ENCODE results near the gene SYNJ2.

GRCh38 chr6:157823546-157824474, 764 bp downstream of the SNX9 start:
- PRO-cap: bidirectional peak, plus-strand start at chr6:157824239, minus-strand start at chr6:157824110; bidirectional peak, plus-strand start at chr6:157824312, minus-strand start at chr6:157824297
- RAMPAGE, long total RNA, 4 experiments: no peak in any of the 4 experiments

- PRO-cap: no peak
- RAMPAGE, long total RNA, 4 experiments: no peak in any of the 4 experiments
Measured at GRCh38 chr6:157832508-157833019, 9.5 kb downstream of the SNX9 start.

- PRO-cap: no peak
- RAMPAGE, long total RNA, 4 experiments: no peak in any of the 4 experiments
Measured at GRCh38 chr6:157874248-157874978, 51.4 kb downstream of the SNX9 start.

DNA sequence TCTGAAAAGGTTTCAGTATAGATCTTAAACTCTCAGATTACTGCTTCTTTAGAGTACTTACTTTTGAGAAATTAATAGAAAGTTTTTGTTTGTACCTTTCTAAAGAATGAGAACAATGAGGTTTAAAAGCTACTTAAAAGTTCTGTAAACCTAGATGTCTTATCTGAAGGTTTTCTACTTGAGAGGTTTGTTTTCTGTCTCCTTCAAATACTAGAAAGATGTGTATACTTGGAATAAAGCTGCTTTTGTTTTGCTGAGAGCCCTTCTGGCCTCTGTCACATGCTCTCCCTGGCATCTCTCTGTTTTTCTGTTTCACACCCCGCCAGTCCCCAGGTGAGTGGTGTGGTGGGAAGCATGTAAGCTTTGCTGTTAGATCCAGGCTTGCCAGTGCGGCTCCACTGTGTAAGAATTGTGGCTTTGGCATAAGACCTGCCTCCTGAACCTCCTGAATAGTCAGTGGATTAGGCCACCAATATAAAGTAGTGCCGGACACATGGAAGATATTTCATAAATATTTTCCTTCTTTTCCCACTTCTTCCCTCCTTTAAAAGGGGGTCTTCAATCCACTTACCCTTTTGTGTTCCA, 56.8 kb downstream of the SNX9 start:
- PRO-cap: no peak
- RAMPAGE, long total RNA, 4 experiments: no peak in any of the 4 experiments

- PRO-cap: no peak
- RAMPAGE, long total RNA, 4 experiments: no peak in any of the 4 experiments
Measured at GRCh38 chr6:157938845-157939805, 42.5 kb upstream of the SYNJ2 start.

DNA sequence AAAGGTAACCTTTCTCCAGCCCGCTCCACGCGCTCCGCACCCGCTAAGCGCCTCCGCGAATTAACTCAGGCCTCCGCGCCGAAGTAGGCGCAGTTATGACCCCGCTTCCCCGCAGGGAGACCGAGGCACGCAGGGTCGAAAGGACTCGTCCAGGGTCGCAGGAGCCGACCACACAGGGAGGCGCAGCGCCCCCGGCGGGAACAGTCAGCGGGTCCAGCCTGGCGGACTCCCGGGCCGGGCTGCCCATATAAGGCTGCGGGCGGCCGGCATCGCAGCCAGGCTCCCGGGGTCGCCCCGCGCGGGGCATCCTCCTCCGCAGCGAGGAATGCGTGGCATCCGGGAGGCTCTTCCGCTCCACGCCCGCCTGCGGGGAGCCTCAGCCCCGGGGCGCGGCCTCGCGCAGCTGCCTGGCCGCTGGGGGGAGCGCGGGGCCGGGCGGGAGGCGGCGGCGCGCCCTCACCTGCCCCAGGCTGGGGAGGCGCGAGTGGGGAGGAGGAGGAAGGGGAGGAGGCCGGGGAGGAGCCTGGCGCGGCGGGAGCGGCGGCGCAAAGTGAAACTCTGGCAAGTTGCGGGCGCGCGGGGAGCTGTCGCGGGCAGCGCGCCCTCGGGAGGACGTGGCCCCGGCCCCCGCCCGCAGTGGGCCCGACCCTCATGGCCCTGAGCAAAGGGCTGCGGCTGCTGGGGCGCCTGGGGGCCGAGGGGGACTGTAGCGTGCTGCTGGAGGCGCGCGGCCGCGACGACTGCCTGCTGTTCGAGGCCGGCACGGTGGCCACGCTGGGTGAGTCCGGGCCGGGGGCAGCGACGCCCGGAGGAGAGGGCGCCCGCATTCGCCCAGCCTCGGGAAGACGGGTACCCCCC, at the start of gene SYNJ2:
TSS of gene SYNJ2 (plus strand) at position 553 of the 858 bp plus-strand sequence.
- PRO-cap: bidirectional peak, plus-strand start at position 564 of the sequence, minus-strand start at position 472 of the sequence
- RAMPAGE, long total RNA, 4 experiments: no peak in any of the 4 experiments

DNA sequence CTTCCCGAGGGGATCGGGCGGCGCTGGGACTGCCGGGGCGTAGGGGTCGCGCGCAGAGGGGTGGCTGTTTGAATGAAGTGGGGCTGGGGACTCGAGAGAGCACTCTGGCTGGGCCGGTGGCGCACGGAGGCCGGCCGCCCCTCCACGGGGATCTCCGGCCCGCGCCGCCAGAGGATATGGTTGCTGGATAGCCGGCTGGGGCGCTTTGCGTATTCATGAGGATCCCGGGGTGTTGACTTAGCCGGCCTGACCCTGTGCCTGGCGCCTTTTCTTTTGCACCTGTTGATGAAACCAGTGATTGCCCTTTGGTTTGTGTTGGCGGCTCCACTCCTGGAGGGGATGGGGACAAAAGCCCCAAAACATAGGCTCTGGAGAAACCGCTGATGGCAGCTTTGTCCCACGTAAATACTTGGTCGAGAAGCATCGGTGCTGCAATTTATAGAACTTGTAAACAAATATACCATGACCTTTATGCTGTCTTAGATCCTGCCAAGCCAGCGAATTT, 558 bp downstream of the SYNJ2 start:
- PRO-cap: no peak
- RAMPAGE, long total RNA, 4 experiments: no peak in any of the 4 experiments

DNA sequence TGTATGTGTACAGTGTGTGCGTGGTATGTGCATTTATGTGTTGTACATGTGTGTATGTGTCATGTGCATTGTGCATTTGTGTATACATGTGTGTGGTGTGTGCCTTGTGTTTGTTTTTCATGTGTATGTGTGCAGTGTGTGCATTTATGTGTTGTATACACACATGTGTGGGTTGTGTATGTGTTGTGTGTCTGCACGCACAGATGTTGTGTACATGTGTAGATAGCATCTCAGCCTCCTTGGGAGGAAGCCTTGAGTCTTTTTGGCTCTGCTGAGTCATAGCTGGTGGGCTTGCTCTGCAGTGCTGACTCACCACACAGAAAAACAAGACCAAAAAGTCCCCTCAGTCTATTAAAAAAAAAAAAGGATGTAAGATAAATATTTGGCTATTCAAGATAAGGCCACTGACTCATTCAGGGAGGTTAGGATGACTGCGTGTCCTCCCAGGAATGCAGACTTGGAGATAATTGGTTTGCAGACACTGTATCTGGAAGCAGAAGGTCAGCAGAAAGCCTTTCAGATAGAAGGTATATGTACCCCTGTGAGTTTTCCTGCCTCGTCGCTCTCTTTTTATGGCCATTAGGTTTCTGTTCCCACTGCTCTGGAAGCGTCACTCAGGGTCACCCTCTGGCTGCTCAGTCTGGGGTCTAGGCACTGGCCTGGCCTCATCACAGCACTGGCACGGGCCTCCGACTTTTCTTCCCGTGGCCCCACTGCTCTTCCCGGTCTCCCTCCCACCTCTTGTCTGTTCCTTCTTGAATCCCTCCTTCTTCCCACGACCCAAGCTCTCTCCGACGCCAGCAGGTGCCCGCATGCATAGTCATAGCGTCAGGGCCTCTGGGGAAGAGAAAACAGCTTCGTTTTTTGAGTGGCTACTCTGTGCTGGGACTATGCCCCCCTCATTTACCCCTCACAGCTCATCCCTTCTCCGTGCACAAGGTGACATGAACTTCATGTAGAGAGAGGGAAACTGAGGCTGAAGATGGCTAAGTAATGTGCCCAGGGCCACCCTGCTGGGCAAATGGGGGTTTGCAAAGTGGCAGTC, 58.8 kb downstream of the SYNJ2 start:
- PRO-cap: no peak
- RAMPAGE, long total RNA, 4 experiments: no peak in any of the 4 experiments

- PRO-cap: no peak
- RAMPAGE, long total RNA, 4 experiments: no peak in any of the 4 experiments
Measured at GRCh38 chr6:158067263-158068210, 85.9 kb downstream of the SYNJ2 start.

DNA sequence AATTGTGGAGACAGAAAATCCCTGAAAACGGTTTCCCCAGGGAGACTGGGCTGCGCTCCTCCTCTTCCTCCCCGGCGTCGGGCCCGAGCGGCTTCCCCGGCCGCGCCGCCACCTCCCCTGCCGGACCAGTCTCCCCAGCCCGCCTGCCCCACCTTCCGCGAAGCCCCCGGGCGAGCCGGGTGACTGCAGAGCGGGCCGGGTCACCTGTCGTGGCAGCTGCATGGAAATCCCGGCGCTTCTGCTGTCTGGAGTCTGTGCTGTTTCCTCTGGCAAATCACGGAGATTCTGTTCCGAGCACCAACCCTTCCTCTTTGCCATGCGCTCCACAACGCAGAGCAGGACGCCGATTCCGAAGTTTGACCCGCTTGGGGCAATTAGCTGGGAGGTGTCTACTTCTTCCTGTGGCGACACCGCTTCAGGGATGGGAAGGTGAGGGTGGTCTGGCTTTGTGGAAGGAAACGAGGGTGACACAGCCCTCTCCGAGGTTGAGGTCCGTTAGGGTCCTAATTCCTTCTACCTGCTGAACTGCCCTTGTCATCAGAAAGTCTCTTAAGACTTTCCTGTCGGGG, 64.6 kb downstream of the GTF2H5 start:
- PRO-cap: unidirectional peak, minus-strand start at position 119 of the sequence; unidirectional peak, minus-strand start at position 240 of the sequence
- RAMPAGE, long total RNA, 4 experiments: no peak in any of the 4 experiments

DNA sequence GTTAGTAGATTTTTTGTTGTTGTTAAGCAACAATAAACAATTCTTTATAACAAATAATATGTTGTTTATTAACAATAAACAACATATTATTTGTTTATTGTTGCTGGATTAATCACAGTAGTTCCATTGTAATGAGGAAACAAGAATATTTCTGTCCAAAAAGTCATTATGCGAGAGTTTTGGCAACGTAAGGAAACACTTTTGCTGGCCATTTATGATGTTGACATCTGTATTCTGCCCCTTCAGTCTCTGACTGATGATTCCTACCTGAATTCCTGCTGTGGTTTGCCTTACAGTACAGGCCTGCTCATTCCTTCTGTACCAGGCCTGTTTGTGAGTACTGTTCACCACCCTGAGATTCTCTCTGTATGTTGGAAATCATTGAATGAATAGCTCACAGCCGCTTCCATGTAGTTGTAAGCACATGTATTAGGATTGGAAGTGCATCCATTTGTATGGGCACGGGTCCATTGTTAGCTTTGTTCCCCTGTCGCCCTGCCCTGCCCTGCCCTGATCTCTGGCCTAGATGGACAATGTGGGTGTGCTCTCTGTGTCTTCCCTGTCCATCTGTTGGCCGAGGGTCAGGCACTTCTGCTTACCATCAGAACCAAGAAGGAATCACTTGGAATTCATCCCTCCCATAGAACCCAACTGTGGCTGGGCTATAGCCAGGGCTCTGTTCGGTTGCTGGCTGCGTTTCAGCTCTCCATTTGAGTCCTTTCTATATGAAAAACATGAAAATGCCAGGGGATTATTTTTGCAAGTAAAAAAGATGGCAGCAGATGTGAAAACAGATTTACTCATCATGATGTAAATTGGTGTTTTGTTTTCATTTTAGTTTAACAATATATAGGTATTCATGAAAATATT, 26.8 kb upstream of the TULP4 start:
- PRO-cap: no peak
- RAMPAGE, long total RNA, 4 experiments: no peak in any of the 4 experiments

DNA sequence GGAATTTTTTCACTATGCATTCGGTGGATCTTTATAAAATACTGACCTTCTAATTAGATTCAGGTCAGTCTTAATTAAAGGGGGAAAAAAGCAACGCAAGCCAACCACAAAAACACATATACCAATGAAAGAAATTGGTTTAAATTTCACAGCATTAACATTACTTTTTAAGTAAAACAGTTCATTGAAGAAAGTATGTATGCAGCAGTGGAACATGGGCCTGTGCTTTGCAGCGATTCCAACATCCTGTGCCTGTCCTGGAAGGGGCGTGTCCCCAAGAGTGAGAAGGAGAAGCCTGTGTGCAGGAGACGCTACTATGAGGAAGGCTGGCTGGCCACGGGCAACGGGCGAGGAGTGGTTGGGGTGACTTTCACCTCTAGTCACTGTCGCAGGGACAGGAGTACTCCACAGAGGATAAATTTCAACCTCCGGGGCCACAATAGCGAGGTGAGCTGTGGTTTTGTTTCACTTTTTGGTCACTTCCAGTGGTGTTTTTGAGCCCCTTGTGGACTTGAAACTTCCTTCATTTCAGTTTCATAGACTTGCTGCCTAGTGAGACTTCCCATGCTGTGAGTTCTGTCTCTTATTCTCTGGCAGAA, 1.7 kb downstream of the TULP4 start:
- PRO-cap: no peak
- RAMPAGE, long total RNA, 4 experiments: no peak in any of the 4 experiments

GRCh38 chr6:158323956-158325019, 12.0 kb downstream of the TULP4 start:
- PRO-cap: no peak
- RAMPAGE, long total RNA, 4 experiments: no peak in any of the 4 experiments

DNA sequence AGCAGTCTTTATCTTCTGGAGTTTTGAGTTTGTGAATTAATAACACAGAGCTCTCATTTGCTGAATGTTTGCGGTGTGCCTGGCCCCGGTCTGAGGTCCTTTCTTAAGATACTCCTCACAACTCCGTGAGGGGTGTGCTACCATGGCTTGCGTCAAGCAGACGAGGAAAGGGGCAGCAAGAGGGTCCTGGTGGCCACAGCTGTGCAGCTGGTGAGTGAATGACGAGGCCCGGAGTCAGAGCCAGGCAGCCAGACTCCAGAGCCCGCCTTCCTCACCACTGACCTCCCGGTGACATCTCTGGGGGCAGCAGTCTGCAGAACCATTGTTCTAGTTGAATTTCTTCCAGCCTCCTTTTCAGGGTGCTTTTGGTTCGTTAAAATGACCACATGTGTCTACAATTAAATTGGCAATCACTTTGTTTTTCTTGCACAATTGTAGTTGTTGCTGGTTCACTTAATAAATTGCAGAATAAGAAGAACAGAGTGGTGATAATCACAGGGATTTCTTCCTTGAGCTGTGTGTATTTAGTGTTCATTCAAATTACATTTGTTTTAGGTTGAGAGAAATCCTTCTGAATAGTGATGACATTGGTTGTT, 96.3 kb downstream of the TULP4 start:
- PRO-cap: no peak
- RAMPAGE, long total RNA, 4 experiments: no peak in any of the 4 experiments

DNA sequence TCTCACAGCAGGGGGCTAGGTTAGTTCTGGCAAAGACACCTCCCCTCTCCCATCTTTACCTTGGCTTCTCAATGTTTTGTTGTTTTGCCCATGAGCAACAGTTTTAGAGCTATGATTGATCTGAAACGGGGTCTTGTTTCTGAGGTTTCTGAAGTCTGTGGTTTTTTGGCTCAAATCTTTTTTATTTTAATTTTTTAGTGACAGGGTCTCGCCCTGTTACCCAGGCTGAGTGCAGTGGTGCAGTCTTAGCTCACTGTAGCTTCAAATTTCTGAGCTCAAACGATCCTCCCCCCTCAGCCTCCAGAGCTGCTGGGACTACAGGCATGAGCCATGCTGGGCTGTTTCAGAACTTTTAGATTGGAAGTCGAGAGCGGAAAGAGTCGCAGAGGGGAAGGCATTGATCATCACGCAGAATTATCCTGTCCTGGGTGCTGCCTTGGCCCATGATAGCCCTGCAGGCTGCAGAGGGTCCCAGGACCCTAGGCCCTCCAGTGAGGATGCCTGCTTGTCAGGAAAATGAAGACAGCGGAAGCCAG, 9.0 kb downstream of the TMEM181 start:
- PRO-cap: no peak
- RAMPAGE, long total RNA, 4 experiments: no peak in any of the 4 experiments

GRCh38 chr6:158610426-158611316, 33.9 kb downstream of the DYNLT1 start:
- PRO-cap: no peak
- RAMPAGE, long total RNA, 4 experiments: no peak in any of the 4 experiments

DNA sequence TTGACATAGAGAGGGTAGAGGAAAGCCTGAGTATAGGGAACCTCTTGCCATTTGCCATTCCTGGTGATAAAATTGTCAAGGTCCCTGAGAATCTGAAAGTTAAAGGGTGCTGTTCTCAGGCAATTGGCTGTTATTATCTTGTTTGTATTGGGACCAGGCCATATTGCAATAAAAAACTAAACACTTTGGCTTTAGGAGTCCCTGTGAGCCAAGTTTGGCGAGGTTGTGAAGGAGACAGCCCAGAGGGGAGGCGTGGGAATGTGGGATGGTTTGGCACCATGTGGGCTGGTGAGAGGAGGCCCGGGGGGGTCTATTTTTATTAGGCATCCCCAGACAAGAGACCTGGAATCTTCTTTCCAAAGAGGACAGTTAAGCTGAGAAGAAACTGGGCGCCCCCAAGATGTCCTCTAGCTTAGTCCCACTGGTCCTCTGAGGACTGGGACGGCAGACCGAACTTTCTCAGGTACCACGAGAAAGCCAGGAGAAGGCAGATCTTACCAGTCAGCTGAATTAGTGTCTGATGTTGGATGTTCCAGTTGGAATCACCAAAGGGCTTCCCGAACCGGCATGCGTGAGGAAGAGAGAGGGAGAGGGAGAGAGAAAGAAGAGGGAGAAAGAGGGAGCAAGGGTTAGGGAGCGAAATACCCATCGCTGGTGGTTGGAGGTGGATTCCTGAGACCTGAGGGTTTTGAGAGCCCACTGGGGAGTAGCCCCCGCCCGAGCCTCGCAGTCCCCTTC, 24.5 kb downstream of the DYNLT1 start:
- PRO-cap: no peak
- RAMPAGE, long total RNA, 4 experiments: no peak in any of the 4 experiments

- PRO-cap: no peak
- RAMPAGE, long total RNA, 4 experiments: no peak in any of the 4 experiments
Measured at GRCh38 chr6:158627809-158628437, 16.6 kb downstream of the DYNLT1 start.

- PRO-cap: unidirectional peak, plus-strand start at chr6:158631185
- RAMPAGE, long total RNA, 4 experiments: no peak in any of the 4 experiments
Measured at GRCh38 chr6:158630683-158631667, 13.6 kb downstream of the DYNLT1 start.

DNA sequence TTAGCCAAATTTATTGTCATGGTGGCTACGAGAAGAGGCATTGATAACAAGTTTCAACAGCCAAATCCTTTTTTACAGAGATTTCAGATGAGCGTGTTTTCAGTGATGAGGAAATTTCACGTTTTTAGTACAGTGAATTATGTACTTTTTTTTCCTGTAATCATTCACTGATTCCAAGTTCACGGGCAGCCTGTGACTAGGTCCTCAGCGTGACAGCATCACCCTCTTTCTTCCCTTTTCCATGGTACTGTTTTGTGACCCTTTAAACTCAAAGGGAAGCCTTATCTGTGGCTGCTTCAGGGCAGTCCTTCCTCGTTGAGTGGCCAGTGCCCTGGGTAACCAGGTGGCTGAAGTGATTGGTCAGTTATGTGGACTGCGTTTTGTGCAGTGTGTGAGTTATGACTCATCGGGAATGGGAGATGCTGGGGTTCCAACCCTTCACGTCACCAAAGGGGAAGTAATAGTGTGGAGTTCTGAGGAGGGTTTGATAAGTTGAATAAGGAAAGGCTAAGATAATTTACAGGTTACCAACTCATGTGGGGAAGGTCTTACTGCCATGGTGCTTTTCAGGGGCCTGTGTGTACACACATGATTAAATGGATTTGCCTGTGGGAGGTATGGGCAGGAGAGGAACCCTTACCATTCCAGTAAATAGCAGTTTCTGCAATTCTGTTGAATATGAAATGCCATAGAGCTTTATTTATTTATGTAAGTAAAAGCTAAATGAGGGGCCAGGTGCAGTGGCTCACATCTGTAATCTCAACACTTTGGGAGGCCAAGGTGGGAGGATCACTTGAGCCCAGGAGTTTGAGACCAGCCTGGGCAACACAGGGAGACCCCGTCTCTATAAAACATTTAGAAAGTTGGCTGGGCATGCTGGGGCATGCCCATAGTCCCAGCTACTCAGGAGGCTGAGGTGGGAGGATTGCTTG, 12.2 kb downstream of the DYNLT1 start:
- PRO-cap: no peak
- RAMPAGE, long total RNA, 4 experiments: no peak in any of the 4 experiments